Zone of skin (tissue), 1 donor: Measurements from ENCODE around the genes SPANXC, SLITRK2 and PASD1.

- RRBS, result no CpG with 5 or more reads among the region's 3 CpGs
Observed at GRCh38 chrX:139847772-139848631, 84.9 kb downstream of the ATP11C start.

DNA sequence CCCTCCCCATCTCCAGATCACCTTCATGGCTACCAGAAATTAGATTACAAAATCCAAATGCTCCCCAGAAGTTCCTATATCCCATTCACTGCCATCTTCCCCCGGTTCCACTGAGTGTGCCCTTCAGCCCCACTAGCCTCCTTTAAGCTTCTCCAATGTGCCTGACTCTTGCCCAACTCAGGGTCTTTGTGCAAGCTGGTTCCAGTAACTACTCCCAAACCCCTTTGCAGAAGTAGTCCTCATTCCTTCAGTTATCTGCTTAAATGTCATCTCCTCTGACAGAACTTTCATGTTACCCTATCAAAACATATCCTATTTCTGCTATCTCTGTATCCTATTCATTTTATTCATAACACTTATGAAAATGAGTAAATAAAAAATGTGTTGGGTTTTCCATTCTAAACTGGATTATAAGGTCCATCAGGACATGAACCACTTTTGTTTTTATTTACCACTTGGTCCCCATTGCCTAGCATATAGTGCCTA lies 24.8 kb downstream of the ATP11C start:
- RRBS, result no CpG with 5 or more reads among the region's 1 CpG

DNA sequence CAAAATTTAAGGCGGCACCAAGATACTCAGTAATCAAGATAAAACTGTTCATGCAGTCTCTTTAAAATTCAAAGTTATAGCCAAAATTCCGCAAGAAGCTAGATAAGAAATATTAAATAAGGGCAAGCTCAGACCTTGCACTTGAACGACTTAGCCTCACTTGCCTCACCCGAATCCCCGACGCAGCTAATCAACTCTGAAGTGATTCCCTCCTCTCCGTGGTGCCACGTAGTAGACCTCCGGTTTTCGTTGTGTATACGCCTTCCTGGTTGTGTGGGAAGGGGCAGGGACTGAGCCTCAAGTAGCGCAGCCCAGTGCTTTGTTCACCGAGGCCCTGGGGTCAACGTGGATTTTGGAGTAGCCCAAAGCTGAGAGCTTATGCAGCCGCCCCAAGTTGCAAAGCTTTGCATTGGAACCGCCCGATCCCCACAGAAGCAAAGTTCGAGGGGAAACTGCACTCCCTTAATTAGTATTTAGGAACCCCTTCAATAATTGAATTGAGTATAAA lies 237.4 kb upstream of the SPANXB1 start:
- RRBS, result no CpG with 5 or more reads among the region's 18 CpGs

- RRBS, result no CpG with 5 or more reads among the region's 3 CpGs
Observed at GRCh38 chrX:141242457-141242662, at the start of gene SPANXC. Gene SPANXC (minus strand): TSS chrX:141242517.

DNA sequence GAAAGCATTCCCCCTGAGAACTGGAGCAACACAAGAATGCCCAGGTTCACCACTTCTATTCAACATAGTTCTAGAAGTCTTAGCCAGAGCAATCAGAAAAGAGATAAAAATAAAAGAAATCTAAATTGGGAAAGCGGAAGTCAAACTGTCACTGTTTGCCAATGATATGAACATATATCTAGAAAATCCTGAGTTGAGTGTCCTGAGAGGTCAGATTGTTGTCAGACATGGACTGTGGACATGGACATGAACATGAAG lies 138.2 kb upstream of the SPANXC start:
- RRBS, result no CpG with 5 or more reads among the region's 1 CpG

DNA sequence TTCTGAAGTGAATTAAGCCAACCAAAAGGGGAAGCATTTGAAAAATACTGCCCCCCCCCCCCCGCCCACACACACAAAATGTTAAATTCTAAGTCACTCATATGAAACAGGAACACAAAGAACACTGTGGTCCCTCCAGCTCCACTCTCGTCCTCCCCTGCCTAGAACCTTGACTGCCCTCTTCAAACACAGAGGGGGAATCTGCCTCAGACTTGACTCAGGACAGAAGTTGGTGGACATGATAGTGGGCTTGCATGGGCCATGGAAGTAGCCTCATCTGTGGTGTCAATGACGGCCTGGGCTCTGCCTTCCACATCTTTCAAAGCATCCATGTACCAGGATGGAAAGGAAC lies 11.0 kb downstream of the MAGEC2 start:
- RRBS, result no CpG with 5 or more reads among the region's 3 CpGs

DNA sequence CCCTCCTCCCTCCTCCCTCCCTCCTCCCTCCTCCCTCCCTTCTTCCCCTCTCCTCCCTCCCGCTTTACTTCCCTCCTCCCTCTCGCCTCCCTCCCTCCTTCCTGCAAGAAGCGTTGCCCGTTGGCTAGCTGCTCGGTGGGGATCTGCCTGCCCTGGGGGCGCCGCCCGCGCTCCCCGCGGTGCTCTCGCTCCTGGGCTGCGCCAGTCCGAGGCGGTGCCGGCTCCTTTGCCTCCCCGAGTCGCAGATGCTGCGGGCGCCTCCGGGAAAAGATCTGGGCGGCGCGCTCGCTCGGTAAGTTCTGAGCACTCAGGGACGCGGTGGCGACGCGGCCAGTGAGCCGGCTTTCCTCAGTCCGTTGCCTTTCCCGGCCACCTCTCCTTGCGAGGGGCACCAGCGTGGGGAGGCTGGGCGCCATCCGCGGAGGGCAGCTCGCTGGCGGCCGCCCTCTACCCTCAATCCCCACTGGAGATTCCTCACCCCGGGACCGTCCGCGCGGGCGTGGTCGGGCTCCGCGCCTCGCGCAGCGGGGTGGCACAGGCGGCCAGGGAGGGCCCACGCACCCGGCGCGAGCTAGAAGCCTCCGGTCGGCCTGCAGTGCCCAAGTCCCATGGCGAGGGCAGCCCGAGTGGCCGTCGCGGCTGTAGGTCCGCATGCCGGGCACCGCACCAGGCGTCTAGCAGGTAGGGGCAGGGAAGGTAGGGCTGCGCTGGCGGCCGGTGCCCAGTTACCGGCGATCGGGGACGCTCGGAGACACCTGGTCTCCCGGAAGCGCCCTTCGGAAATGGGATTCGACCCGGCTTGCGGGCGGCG lies at the start of gene SLITRK2:
Gene SLITRK2 (plus strand): TSS at position 95 of the 811 bp plus-strand sequence.
- RRBS, result 26% methylated on average over 56 of the region's 86 CpGs

GRCh38 chrX:147932237-147932743 lies 20.6 kb downstream of the FMR1 start:
- RRBS, result no CpG with 5 or more reads among the region's 5 CpGs

- RRBS, result no CpG with 5 or more reads among the region's 10 CpGs
Observed at GRCh38 chrX:147942801-147943566, 31.3 kb downstream of the FMR1 start.

DNA sequence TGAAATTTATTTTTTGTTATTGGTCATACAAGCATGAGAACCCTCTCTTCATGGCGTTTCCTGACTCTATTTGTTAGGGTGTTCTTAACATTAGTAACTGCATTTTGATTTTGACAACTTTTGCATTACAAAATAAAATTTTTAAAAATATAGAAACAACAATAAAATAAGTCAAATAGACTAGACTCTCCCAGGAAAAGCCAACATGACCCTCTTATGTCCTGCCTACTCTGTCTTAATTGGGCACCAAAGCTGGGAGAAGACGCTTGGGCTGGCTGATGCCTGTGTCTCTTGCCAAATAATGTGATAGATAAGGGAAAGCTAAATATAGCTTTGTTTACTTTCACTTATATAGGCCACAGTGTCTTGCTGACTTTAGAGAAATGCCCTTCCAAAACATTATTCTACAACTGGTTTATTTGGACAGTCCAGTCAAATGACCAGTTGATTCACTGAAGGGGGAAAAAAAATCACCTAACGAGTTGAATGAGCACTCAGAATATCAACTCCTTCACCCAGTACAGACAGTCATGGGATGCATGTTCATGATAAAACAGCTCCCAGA lies 54.2 kb downstream of the FMR1NB start:
- RRBS, result no CpG with 5 or more reads among the region's 3 CpGs

DNA sequence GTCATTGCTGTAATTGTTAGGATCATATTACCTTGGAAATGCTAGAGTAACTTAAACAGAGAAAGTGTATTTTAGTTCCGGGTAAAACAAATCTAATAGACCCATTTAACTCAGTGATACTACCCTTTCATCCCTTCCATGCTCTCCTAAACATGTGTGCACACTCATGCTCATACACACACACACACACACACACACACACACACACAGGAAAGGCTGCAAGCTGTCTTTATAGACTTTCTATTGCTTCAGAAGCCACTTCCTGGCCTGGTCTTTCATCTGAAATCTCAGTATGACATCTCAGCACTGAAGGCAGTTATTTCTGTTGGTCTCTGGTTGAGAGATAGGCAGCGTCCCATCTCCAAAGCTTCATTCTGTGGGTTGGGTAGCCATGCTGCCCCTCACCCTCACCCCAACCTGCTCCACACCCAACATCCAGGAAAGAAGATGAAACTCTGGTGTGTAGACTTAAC lies 190.1 kb upstream of the AFF2 start:
- RRBS, result no CpG with 5 or more reads among the region's 2 CpGs

GRCh38 chrX:148459157-148459751 lies 41.2 kb upstream of the AFF2 start:
- RRBS, result no CpG with 5 or more reads among the region's 4 CpGs

- RRBS, result no CpG with 5 or more reads among the region's 2 CpGs
Observed at GRCh38 chrX:149497794-149498101, 7.4 kb downstream of the IDS start.

DNA sequence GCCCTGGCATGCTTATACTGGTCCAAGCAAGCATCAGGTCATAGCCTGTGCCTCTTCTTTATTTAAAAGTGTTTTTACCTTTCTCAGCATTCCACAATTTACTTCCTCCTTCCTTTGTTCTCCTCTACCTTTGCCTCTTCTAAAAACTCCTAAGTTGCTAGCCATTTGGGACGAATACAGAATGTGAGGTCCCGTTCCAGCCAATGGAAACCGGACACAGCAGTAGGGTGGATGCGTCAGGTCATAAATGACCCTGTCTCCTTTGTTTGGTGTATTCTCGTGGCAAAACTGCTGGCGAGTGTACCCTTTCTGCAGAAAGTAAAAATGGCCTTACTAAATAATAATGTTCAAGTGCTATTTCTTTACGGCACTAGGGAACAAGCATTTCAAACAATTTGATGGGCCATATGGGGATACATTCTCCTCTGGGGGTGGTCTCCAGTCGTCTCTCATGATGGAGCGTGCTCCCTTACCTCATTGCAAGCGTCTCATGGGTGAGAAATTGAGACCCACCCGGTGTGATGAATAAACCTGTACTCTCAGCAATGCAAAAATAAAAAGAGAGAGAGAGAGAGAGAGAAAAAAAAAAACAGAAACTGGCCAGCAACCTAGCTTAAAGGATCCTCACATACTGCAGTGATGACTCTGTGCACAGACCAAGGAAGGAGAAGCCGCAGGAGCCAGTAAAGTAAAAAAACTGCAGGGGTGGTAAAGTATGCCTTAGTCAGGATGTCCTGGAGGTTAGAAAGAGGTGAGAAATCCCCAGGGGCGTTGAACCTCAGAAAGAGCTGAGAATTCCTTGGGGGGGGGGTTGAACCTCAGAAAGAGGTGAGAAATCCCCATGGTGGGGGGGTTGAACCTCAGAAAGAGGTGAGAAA lies 47.7 kb downstream of the MAGEA9 start:
- RRBS, result no CpG with 5 or more reads among the region's 13 CpGs

GRCh38 chrX:150269445-150270181 lies 93.5 kb upstream of the MAMLD1 start:
- RRBS, result no CpG with 5 or more reads among the region's 10 CpGs

DNA sequence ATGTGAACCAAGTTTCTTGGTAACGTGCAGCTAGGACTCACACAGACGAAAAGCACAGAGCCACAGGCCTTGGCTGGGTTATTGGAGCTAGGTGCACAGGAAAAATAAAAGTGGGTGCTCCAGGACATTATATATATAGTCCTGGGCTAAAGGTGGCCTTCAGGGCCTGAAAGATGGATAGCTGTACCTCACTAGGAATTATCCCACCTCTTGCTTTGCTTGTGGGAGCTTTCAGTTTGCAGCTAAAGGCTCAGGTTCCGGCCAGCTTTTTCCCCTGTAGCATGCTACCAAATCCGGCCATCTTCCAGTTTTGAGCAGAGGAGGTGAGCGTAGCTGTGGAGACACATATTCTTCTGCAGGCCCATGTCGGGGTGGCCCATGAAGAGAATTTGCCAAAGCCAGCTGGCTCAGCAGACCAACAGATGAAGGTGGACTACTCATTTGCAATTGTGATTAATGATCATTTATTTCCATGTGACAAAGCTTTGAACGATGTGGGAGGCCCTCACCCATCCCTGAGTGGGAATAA lies 87.7 kb upstream of the MTM1 start:
- RRBS, result no CpG with 5 or more reads among the region's 7 CpGs

GRCh38 chrX:150966069-150966408 lies 17.1 kb upstream of the HMGB3 start:
- RRBS, result 91% methylated on average over 2 of the region's 11 CpGs

DNA sequence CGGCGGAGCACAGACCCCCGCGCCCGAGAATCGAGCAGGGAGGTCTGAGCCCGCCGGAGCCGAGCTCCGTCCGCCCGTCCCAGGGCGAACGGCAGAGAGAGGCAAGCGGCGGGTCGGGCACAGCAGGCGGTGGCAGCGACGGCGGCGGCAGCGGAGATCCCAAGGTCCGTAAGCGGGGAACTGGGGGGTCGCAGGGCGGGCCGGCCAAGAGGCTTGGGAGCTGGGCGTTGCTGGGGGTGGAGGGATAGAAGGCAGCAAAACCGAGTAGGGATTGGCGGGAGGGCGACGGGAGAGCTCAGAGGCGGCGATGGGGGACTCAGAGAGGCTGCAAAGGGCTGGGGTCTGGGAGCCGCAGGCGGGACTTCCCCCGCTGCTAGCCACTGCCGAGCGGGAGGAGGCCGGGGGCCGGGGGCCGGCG lies 1.1 kb downstream of the GPR50 start:
- RRBS, result 49% methylated on average over 13 of the region's 44 CpGs

DNA sequence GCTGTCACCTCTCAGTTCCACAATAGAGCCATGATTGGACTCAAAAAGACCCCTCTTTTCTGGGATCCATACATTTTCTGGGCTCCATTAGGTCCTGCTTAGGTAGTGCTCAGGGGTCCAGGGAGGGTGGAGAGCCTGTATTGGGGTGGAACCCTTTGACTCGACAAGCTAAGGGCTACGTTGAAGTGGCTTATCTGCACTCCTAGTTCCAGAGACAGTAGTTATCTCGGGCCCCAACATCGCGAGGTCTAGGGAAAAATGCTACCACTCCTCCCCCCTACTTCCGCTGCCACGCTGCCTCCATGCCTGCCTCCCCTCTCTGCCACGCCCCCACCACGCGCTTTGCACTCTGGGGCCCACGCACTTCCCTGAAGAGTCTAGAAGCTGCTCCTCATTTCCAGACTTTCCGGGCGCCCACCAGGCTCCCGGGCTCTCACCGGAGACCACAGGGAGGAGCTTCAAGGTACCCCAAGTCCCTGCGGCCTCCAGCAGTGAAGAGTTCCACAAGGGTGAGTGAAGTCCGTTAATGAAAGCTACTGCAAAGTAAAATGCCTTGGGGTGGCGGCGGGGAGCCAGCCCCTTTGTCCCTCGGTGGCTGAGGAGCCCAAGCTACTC lies at the start of gene PASD1:
Gene PASD1 (plus strand): TSS at position 345 of the 615 bp plus-strand sequence.
- RRBS, result no CpG with 5 or more reads among the region's 20 CpGs

DNA sequence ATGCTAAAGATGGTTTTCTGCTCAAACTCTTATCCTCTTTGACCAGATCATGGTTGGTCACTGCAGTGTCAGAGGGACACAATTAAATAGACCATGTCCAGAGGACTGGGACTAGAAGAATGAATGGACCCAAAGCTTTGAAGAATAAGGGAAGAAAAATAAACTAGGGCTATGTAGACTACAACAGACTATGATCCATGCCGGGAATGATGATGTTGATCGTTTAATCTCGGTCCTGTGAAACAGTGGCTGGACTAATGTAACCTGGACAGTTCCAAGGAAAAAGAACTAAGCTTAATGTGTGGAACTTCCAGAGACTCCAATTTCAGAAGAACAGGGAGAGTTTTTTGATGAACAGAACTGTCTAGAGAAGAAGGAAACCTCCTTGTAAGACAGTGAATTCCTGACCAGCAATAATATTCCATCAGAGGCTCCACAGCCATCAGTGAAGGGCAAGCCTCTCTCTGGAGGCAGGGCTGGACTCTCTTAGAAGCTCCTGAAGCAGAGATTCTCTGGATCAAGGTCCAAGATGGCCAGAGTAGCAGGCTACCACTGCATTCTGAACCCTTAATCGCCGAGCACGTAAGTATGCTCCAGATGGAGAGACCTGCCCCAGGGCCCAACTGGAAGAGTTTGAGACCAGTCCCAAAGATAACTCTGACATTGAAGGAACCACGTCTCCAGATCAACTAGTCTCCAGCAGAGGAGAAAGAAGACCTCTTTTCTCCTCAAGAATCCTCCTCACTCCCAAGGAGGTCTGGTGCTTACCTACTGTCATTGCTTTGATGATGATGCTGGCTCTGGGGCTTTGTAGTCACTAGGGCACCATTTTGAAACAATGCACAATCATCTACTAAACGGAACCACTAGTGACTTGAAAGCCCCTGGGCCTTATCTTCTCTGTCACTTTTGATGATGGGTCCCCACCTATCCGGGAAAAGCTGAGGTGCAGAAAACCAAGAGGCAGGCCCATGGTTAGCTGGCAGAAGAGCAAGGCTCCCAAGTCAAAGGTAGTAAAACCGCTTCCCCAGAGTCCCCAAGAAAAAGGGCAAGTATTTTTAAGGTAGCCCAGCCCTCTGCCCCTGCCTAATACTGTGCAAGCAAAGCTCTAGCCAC lies 16.3 kb downstream of the GABRE start:
- RRBS, result no CpG with 5 or more reads among the region's 10 CpGs